Mammary microvascular endothelial cell (primary cell): Measurements from ENCODE around the gene AMMECR1L.

- RAMPAGE, long total RNA = no peak
Measured at GRCh38 chr2:127338501-127339271, 44.7 kb upstream of the ERCC3 start.

GRCh38 chr2:127418570-127419116 is 416 bp downstream of the PROC start:
- RAMPAGE, long total RNA = no peak

GRCh38 chr2:127419889-127420384 is 1.7 kb downstream of the PROC start:
- RAMPAGE, long total RNA = no peak

DNA sequence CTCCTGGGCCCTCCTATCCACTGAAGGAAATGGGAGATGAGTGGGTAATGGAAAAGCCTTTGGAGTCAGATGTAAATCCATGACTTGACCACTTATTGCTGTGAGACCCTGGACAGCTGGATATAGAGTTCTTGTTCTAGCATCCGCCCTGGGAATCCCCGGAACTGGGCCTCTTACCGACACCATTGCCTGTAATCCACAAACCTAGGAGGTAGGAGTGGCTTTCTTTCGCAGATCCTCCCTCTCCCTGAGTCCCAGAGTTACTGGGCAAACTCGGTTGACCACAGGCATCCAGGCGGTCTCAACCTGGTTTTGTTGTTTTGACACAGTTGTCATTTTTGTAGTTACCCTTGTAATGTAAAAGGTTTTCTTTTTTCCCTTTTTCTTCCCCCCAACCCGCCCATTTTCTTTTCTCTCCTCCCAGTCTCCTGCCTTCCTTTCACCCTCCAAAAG is 45.5 kb downstream of the PROC start:
- RAMPAGE, long total RNA = no peak

GRCh38 chr2:127563008-127563360 is 27.5 kb downstream of the MYO7B start:
- RAMPAGE, long total RNA = no peak

GRCh38 chr2:127633249-127633620 is 12.7 kb upstream of the GPR17 start:
- RAMPAGE, long total RNA = no peak

GRCh38 chr2:127810523-127811087 is 366 bp downstream of the WDR33 start:
- RAMPAGE, long total RNA = no peak

DNA sequence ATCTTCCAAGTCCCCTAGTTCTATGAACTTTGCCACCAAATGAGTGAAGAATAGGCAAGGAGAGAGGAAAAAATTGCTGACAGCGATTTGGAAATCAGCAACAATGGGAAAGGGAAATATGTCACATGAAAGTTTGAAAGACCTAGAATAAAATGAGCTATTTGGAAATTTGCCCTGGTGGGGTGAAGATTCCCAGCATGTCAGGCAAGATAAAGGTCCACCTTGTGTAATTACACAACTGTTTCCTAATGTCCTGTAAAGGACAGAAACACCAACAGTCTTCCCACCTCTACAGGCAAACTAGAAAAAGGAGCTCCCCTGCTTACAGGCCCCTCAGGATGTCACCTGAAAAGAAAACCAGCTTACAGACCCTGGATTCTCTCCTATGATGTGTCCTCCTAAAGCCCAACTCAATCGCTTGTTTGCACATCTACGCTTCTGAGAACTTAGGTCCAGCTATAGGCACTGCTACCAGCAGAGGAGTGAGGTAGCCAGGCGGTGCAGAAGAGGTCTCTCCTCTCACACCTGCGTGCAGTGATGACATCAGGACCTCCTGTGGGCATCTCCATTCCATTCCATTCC is 5.9 kb upstream of the POLR2D start:
- RAMPAGE, long total RNA = no peak

DNA sequence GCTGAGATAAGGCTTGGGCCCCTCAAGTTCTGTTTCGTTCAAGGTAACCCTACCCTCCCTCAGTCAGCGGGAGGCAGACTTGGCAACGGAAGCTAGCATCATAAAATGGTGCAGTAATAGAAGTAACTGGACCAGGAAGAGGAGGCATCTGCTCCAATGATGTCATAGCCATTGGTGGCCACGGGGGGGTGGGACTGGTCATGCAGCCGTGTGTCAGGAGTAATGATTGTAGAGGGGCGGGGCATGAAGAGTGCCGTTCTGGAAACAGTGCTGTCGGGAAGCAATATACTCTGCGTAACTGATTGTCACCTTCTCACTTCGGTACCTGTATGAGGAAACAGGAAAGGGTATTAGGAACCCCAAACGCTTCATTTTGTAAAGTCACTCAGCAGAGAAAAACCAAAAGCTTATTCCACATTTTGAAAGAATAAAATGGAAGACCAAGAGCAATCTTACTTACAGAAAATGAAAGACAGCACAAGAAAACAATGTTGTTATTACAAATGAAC is 7.0 kb upstream of the POLR2D start:
- RAMPAGE, long total RNA = no peak

GRCh38 chr2:127885564-127885730 is 309 bp downstream of the AMMECR1L start:
- RAMPAGE, long total RNA = no peak

- RAMPAGE, long total RNA = no peak
Measured at GRCh38 chr2:127885731-127886611, at the start of gene AMMECR1L. AMMECR1L (minus strand) TSS chr2:127885956.

- RAMPAGE, long total RNA = no peak
Measured at GRCh38 chr2:127973263-127973755, 54.5 kb downstream of the SAP130 start.

DNA sequence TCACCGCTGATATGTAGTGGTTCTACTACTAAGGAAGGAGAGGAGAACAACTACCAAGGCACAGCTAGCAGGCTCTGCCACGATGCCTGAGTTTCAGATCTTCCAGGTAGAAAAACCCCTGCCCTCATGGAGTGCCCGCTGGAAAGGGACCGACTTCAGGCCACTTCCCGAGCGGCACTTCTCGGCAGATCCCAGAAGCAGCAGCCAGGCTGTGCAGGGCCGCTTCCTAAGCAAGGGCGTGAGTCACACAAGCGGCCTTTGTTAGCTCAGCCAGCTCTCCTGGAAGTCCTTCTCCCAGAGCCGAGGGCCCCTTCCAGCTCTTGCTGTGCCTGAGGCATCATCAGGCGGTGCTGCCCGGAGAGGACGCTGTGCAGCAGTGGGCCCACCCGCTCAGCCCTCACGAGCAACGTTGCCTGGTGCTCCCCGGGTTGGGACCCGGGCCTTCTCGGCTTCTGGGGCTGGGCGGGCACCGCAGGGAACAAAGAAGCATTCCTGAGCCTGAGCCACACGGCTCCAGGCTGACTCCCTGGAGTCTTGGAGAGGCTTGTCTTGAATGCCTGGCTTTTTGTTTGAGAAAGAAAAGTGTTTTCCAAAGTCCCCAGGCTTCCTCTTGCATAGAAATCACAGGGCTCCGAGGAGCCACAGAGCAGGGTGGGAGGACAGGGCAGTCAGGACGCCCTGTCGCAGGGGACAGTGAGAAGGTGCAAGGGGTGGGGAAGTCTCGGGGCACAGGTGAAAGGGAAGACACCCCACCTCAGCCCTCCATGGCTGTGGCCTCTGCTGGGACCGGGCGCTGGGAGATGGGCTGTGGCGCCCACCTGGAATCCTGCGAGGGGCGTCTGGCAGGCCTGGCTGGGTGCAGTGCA is 57.9 kb downstream of the HS6ST1 start:
- RAMPAGE, long total RNA = no peak

DNA sequence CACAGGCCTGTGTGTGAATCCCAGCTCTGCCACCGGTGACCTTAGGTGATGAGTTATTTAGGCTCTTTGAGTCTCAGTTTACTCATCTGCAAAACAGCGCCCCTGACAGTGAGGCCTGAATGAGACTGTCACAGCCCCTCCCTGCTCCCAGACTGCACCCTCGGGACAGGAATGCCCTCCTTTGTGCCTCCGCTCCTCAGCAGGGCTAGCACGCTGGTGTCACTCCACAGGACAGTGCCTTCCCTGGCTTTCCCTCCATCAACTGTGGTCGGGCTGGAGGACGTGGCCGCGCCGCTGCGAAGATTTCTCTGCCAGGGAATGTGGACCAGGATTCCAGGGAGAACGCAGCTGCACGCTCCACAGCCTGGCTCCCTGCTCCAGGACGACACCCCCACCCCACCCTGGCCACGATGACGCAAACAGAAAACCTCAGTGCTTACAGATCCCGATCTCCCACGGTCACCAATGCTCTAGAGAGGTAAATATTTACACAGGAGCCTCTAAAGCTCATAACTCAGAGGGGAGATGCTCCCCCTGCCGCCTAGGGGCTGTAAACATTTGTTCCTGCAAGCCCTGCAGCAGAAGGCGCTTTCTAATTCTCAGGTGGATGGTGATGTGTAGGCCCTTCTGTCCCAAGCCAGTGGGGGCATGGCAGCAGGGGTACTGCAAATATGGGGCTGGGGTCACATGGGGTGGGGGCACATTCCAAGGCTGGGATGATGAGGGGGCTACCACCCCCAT is 12.5 kb downstream of the HS6ST1 start:
- RAMPAGE, long total RNA = no peak

DNA sequence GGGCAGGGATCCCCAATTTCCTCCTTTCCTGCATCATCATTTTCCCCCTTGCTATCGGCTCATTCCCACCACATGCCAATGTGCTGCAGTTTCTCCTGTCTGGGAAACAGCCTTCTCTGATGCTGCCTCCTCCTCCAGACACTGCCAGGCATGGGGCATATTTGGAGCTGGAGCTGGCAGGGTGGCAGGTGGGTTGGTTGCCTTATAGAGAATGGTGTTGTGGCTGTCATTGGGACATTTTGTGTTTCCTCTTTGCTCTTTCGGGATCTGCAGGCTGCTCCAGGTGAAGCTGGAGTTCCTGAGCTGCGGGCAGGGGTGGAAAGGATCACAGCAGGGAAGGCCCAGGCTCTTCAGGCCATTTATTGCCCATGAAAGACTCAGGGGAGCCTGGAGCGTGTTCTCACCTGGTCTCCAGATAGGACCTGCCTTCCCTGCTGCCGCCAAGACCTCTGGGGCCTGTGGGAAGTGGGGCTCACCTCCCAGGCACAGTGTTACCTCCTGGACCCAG is 192.4 kb upstream of the HS6ST1 start:
- RAMPAGE, long total RNA = no peak

- RAMPAGE, long total RNA = no peak
Measured at GRCh38 chr2:128623921-128624354, 305.3 kb upstream of the HS6ST1 start.

GRCh38 chr2:128973966-128974369 is 655.3 kb upstream of the HS6ST1 start:
- RAMPAGE, long total RNA = no peak

- RAMPAGE, long total RNA = no peak
Measured at GRCh38 chr2:129938868-129939561, 40.5 kb upstream of the RAB6C start.

GRCh38 chr2:130370239-130371211 is 14.7 kb downstream of the PTPN18 start:
- RAMPAGE, long total RNA = no peak

DNA sequence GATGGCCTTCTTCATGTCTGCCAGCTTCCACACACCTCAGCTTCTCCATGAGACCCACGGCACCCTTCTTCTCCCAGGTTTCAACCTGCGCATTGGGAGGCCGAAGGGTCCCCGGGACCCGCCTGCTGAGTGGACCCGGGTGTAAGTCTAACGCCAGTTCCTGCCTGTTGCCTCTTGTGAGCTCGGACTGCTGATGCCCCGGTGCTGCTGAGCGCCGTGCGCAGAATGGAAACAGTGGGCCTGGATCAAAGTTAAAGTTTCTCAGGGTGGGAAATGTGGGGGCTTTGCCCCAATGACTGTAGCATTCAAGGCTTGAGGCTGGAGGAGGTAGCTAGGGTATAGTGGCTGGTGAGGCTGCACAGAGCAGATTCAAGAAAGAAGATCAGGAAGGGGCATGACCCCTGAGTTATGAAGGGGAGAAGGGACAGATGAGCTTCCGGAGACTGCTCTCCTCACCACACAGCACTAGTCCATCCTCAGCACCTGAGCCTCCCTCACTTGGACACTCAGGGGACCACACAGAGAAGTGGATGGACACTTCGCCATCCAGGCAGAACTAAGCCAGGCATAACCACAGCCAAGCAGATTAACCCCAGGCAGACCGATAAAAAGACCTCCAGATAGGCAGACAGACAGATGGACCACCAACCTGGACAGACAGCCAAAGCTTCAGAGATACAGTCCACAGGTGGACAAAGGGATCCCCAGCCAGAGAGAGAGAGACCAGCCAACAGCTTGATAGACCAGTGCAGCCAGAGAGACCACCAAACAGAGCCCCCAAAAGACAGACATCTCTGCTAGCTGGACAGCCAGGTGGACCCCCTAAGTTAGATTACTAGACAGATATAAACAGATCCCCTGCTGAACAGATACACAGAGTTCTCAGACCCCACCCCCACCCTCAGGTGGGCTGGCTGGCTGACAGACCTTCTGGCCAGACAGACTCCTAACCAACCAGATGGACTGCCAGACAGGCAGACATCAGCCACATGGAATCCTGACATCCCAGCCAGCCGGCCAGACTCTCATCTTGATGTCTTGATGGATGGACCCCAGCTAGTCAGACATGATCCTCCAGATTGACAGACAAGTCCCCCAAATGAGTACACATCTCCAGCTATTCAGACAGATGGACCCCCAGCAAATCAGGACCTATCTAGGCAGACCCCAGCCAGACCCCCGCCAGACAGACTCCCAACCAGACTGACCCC is 17.6 kb downstream of the PTPN18 start:
- RAMPAGE, long total RNA = no peak